A375 (cell line): ENCODE results near the gene MED6.

GRCh38 chr14:70600102-70601140 lies at the start of gene MED6:
Gene MED6, minus strand, starts transcription at chr14:70600655.
- RAMPAGE, long total RNA = no peak

GRCh38 chr14:70655121-70655947 lies 13.6 kb downstream of the TTC9 start:
- RAMPAGE, long total RNA = no peak

DNA sequence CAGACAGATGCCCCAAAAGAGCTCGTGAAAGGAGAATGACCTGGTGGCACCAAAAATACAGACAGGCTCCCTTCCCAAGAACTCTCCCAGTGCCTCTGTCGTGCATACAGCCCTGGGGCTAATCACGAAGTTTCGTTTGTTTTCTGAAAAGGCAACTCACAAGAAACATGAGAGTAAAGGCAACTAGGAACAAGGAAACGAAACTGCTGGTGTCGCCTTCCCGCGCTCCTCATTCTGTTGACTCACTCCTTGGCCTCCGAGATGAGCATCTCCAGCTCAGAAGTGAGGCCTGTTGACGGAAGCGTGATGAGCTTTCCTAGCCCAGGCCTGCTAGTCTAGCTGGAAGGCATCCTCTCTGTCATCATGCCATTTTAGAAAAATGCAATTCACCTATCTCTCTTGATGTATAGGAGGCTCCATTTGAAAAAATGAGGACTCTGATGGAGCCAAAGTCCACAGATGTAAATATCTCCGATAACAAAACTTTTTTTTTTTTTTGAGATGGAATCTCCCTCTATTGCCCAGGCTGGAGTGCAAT lies 50.5 kb downstream of the TTC9 start:
- RAMPAGE, long total RNA = no peak

DNA sequence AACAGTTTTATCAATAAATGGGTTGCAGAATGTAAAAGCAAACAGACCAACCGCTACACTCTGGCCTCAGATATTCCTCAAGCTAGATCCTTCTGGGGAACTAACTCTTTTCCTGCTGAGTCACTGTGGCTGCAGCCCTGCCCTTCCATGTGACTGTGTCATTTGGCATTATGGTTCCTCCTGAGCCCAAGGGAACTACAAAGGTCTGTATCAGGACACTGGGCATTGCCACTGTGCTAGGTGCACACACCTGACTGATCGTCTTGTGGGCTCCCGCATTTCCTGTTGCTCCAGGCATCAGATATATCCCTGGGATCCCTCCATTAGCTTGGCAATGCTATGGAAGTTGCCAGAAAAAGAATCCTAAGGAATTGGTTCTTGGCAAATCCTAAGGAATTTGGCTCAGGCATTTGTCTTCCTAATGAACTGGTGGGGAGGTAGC lies 56.7 kb downstream of the TTC9 start:
- RAMPAGE, long total RNA = no peak

DNA sequence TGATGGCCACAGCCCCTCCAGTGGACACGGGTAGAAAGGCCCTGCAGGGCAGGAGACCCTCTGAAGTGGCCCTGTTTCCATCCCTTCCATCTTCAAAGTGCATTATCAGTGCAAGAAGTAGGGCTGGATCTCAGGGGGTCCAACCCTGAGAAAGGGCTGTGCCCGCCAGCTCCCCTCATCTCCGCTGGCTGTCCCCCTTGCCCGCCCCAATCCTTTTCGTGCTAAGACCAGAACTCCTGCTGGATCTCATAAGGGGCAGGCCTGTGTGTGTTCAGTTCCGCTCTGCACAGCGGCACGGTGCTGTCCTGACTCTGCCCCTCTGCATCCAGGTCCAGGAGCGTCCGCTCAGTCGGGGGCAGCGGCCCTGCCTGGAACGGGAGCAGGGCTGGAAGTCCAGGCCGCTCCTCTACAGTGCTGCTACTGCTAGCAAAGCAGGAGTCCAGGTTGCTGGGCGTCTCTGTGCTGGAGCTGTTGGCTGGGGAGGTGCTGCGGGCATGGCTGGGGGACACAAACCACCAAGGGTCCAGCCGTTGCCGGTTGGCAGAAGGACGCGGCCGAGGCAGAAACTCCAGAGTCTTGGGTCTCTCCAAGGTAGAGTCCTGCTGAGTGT lies 79.0 kb downstream of the MAP3K9 start:
- RAMPAGE, long total RNA = no peak

- RAMPAGE, long total RNA = no peak
Observed at GRCh38 chr14:70753363-70754017, 55.8 kb downstream of the MAP3K9 start.

DNA sequence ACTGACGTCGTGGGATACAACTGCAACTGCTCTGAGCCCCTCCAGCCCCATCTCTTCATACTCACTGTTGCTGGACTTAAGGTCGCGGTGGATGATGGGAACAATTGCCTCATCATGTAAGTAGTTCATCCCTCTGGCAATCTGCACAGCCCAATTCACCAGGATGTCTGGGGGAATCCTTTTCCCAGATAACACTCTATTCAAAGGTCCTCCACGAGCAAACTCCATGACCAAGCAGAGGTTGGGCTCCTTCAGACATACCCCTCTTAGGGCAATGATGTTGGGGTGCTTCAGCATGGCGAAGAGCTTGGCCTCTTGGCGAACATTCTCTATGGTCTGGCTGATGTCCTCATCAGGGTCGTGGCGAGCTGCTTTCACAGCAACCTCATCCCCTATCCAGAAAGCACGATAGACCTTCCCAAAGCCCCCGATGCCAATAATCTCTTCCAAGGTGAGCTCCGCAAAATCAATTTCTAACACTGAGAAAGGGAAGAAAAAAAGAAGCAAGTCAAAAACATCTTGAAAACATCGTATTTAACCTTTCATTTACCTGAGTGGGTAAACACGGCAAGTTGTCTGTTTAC lies 8.6 kb downstream of the MAP3K9 start:
- RAMPAGE, long total RNA = no peak

DNA sequence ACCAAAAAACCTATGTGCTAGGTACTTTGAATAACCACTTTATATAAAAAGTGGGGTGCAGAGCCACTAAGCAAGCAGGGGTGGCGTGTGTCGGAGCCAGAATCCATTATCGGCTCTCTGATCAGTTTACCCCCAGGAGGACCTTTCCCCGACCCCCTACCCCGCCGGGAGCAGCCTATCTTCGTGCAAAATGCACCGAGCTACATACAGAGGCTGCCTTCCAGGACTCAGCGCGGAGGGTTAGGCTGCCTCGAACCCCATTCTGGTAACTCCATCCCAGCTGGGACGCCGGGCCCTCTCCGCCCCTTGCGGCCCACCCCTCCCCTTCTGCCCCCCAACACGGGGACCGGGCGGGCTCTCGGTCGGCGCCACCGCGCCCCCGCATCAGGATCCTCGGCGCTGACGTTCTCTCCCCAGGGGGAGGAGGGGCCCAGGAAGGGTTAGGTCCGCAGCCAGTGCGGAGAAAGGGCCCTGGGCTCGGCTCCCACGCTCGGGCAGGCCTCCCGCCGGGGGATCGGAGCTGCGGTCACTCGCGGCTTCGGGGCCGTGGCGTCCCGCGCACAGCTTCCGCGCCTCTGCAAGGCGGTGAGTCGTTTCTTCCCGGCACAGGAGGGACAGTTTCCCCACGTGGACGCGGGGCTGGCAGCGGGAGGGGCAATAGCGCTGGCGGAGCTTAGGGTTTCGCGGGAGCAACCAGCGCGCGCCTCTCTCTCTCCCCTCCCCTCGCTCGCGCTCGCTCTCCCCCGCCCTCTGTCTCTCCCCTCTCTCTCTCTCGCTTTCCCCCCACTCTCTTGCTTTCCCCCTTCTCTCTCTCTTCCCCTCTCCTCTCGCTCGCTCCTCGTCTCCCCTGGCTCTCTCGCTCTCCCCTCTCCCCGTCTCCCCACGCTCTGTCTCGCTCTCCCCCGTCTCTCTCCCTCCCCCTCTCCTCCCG lies 12.5 kb upstream of the MAP3K9 start:
- RAMPAGE, long total RNA = no peak

GRCh38 chr14:70837965-70838549 lies 28.7 kb upstream of the MAP3K9 start:
- RAMPAGE, long total RNA = no peak

GRCh38 chr14:70886674-70887171 lies 20.5 kb upstream of the PCNX1 start:
- RAMPAGE, long total RNA = no peak

DNA sequence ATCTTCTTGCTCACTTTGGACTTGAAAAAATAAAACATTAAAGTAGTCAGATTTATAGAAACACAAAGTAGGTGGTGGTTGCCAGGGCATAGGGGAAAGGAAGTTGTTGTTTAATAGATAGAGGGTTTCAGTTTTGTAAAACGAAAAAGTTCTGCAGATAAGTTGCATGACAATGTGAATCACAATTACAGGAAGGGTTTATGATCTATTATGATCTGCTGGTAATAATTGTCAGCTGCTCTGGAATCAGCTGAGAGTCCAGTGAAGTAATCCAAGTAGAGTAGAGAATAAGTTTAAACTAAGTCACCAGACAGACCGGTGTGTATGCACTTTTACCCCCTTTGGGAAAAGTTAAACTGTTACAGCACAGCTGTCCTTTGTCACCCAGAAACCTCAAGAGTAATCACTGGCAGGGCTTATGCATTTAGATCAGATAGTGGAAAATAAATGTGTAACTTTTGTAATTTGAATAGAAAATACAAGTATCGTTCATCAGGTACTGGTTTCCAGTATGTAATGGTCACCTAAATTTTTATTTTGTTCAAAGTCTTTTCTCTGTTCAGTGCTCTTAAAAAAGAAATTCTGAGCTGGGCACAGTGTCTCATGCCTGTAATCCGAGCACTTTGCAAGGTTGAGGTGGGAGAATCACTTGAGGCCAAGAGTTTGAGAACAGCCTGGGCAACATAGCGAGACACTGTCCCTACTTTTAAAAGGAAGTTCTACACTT lies 27.6 kb downstream of the PCNX1 start:
- RAMPAGE, long total RNA = no peak

- RAMPAGE, long total RNA = no peak
Observed at GRCh38 chr14:70977328-70977814, 70.1 kb downstream of the PCNX1 start.

DNA sequence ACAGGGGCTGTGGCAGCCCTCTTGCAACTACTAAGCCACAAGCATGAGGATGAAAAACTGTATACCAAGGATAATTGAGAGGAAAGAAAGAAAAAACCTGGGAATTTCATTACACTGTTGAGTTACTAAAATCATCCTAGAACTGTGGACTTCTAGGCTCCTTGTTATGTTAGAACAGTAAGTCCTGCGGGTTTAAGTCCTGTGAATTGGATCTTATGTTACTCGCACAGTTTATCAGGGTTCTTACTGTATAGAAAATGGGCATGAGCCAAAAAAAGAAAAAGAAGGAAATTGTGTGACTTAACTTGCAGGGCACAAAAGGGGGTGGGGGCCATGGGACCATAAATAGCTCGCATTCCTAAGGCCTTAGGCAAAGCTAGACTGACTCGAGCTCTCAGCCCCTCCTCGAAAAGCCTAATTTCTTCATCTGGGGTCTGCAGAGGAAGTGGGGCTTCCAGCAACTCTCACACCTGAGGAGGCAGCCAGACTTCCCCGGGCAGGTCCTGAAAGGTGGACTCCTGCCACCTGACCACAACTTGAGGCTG lies 132.7 kb upstream of the SIPA1L1 start:
- RAMPAGE, long total RNA = no peak

- RAMPAGE, long total RNA = no peak
Observed at GRCh38 chr14:71188040-71188535, 132.2 kb upstream of the SIPA1L1 start.

- RAMPAGE, long total RNA = no peak
Observed at GRCh38 chr14:71231473-71232288, 88.6 kb upstream of the SIPA1L1 start.

- RAMPAGE, long total RNA = no peak
Observed at GRCh38 chr14:71371938-71372341, 51.7 kb downstream of the SIPA1L1 start.

DNA sequence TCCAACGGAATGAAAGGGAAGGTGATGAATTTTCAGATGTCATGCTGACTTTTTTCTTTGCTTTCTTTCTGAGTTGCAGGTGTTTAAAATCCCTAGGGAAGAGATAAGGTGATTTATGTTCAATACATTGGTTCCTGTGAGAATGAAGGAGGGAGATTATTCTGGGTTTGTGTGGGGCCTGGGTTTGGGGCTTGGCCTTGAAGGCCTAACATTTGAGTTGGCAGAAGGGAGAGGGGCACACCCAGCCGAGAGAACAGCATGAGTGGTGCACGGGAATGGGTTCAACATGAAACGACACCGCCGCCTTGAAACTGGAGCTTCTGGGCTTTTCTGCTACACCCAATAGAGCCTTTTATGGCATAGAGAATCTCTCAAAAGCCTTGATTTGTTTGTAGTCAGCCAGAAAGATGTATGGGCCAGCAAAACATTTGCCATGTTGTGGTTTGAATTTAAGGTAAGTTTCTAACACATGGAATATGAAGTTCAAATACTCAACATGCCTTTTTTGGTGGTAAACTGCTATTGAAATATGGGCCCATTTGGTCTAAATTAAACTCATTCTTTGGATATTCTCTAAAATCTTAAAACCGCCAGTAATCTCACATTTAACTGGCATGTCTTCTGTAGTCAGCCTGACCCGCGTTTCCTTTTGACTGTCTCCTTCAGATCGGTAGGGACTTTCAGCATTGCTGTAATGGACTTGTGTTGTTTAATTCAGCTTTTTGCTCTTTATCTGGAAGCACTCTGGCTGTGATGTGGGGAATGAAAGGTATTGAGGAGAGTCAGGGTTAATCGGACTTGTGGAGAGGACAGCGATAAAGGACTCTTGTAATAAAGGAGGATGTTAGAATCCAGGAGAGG lies 64.1 kb downstream of the SIPA1L1 start:
- RAMPAGE, long total RNA = no peak

DNA sequence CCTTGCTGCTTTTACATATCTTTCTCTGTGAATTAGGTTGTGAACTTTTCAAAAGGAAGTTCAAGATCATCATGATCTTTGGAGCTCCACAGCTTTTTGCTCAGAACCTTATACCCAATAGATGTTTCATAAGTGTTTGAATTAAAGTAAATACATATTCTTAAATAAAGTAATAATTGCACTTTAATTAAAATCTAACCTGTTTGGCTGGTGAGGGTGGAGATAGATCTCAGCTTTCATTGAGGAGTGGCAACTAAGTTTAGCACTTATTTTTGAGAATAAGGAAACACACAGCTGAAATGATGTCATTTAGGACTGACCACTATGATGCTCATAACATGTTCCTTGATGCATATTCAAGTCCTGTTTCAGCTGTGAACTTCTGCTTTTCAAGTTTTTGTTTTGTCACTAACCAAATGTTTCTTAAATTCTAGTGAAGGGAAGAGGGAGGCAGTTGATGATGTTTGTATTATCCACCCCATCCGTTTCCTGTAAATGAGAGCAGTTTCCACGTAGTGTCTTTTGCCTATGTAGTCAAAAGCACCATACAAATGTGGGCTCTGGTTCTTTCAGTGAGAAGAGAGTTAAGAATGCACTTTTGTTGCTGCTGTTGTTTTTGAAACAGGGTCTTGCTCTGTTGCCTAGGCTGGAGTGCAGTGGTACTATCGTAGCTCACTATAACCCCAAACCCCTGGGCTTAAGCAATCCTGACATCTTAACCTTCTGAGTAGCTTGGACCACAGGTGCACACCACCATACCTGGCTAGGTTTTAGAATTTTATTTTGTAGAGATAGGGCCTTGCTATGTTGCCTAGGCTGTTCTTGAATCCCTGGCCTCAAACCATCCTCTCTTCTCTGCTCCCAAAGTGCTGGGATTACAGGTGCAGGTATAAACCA lies 78.8 kb downstream of the SIPA1L1 start:
- RAMPAGE, long total RNA = no peak

DNA sequence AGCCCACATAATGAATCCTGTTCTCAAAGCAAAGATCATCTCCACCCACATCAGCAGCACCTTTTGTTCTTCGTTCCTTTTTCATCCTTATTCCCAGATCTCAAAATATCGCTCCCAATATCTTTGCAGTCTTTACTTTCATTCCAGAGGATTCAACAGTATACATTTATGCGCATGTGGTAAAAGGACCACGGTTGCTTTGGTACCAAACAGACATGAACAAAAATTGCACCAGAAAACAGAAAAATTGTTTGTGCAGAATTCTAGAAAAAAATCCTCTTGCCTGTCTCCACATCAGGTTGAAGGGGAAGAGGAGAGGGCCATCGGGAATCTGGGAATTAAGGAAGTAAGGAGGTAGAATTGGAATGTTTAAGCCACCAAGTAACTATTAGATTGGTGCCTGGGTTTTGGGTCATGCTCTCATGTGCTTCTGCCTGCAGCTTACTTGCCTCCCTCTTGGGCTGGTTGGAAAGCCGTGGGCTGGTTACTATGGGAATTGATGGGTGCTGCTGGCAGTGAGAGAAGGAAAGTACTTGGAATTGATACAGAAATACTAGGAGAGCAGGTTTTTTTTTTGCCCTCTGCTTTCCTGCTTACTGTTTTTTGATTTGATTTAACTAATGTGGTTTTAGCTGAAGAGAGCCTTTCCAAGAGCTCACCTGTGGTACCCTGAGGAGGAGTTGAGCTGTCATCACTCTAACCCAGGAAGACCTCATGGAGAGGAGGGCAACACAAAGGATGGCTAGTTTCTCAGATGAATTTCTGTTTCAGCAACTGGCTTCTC lies 118.3 kb downstream of the SIPA1L1 start:
- RAMPAGE, long total RNA = no peak

DNA sequence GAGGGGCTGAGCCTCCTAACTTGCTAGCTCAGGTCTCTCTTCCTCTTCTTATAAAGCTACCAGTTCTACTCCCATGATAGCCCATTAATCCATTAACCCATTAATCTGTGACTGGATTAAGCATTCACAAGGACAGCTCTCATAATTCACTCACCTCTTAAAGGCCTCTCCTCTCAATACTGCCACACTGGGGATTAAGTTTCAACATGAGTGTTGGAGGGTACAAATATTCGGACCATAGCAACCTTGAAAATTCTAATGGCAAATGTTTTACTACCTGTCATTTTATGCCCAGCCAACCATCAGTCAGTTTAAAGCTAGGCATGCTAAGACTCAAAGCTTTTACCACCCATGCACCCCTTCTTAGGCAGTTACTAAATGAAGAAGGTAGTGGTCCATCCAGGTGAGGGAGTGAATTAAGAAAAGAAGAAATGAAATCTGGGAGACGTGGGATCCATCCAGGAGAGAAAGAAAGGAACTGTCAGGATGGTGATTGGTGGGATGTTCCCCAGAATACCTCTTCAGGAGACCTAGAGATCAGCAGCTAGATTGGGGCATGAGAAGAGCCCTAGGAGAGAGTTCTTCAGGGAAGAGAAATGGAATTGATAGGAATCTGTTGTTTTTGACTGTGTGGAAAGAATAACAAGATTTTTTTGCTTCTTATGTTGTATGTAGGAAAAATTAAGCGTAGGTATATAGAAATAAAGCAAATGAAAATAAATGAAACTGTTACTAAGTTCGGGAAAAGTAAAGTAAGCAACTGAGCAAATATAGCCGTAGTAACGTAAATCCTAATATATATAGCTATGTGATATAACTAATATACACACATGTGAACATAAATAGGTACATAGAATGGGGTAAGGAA lies 252.0 kb downstream of the SIPA1L1 start:
- RAMPAGE, long total RNA = no peak